ENCODE measurements around the genes SYNJ2 and EZR.

DNA sequence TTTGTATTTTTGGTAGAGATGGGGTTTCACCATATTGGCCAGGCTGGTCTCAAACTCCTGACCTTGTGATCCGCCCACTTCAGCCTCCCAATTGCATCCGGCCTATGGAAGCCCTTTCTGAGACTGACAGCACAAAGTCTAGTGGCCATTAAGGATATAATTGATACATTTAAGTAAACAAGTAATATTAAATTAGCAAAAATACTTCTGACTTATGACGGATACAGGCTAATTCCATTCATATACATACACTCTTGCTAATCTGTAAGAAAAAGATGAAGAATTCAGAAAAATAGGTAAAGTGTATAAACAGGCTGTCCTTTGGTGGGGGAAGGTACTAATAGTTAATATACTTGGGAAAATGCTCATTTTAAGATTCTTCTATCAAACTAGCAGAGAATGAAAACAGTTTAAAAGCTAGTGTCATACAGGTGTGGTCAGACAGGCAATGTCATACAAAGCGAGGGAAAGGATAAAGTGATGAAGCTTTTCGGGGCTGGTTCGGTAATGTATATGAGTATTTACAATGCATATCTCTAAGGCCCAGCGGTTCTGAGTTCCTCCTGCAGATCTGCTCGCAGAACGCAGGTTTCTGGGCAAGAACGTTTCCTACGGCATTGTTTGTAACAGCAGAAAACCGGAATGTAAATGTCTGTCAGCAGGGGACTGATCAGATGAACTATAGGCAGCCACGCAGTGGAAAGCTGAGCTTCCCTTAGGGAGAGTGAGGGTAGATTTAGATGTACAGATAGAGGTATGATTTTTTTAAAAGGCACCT lies 55.7 kb downstream of the SNX9 start:
- PRO-cap: no peak
- RAMPAGE, long total RNA: no peak

GRCh38 chr6:157889727-157890397 lies 66.8 kb downstream of the SNX9 start:
- PRO-cap: no peak
- RAMPAGE, long total RNA: no peak

DNA sequence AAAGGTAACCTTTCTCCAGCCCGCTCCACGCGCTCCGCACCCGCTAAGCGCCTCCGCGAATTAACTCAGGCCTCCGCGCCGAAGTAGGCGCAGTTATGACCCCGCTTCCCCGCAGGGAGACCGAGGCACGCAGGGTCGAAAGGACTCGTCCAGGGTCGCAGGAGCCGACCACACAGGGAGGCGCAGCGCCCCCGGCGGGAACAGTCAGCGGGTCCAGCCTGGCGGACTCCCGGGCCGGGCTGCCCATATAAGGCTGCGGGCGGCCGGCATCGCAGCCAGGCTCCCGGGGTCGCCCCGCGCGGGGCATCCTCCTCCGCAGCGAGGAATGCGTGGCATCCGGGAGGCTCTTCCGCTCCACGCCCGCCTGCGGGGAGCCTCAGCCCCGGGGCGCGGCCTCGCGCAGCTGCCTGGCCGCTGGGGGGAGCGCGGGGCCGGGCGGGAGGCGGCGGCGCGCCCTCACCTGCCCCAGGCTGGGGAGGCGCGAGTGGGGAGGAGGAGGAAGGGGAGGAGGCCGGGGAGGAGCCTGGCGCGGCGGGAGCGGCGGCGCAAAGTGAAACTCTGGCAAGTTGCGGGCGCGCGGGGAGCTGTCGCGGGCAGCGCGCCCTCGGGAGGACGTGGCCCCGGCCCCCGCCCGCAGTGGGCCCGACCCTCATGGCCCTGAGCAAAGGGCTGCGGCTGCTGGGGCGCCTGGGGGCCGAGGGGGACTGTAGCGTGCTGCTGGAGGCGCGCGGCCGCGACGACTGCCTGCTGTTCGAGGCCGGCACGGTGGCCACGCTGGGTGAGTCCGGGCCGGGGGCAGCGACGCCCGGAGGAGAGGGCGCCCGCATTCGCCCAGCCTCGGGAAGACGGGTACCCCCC lies at the start of gene SYNJ2:
SYNJ2 (plus strand) TSS at position 553 of the 858 bp plus-strand sequence.
- PRO-cap: unidirectional peak, plus-strand start at position 564 of the sequence
- RAMPAGE, long total RNA: no peak

GRCh38 chr6:158037643-158038089 lies 56.0 kb downstream of the SYNJ2 start:
- PRO-cap: no peak
- RAMPAGE, long total RNA: no peak

- PRO-cap: no peak
- RAMPAGE, long total RNA: no peak
These were observed 90.1 kb downstream of the SERAC1 start for GRCh38 chr6:158077865-158078451.

GRCh38 chr6:158087464-158087847 lies 80.6 kb downstream of the SERAC1 start:
- PRO-cap: no peak
- RAMPAGE, long total RNA: no peak

DNA sequence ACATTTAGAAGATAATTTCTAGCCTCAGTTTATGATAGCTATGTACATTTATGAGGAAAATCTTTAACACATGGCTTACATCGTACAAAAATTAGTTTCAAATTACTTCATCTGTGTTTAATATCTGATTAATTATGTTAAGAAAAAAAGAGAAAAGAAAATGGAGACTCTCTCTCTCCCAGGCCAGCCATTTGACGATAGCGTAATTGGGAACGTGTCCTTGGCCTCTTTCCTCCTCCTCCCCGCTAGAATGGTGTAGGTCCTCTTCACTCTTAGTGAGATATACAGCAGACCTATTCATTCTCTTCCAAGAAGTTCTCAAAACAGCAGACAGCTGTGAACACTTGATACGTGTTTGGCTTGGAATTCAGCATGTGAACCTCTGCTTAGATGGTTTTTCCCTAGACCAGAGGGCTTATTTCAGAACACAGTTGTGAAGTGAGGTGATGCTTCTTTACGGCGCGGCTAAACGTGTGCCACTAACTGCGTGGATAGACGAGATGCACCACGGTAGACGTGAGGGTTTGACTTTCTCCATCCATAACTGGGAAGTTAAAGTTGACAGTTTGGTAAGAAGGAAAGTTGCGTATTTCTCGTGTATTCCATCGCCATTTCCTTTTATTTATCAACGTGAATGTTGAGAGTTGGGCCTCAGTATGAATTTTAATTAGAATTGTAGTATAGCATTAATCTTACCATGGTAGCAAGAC lies 32.6 kb upstream of the TULP4 start:
- PRO-cap: no peak
- RAMPAGE, long total RNA: no peak

DNA sequence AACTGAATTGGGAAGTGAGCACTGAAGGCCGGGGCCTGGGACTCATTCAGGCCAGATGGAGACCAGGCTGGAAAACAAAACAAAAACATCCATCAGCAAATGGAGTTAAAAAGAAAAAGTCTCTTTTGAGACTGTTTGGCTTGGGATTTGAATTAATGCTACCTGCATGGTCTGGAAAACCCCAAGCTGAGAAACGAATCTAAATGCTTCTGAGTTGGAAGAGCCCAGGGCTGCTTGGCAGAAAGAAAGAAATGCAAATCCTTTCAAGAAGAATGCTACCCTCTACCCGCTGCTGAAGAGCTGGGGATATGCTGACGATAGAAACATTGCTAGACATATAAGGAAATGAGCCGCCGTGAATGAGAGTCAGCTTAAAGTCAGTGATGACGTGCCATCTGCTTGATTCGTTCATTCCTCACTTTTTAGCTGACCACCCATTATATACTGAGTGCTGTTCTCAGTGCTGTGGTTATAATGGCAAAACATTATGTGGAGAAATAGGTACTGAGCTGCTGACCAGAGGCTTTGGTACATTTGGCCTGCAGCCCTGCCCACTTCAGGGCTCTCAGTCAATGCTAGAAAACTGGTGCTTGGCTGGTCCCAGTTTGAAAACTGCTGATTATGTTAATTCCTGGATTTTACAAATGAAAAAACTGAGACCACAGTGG lies 28.0 kb upstream of the TULP4 start:
- PRO-cap: no peak
- RAMPAGE, long total RNA: no peak

DNA sequence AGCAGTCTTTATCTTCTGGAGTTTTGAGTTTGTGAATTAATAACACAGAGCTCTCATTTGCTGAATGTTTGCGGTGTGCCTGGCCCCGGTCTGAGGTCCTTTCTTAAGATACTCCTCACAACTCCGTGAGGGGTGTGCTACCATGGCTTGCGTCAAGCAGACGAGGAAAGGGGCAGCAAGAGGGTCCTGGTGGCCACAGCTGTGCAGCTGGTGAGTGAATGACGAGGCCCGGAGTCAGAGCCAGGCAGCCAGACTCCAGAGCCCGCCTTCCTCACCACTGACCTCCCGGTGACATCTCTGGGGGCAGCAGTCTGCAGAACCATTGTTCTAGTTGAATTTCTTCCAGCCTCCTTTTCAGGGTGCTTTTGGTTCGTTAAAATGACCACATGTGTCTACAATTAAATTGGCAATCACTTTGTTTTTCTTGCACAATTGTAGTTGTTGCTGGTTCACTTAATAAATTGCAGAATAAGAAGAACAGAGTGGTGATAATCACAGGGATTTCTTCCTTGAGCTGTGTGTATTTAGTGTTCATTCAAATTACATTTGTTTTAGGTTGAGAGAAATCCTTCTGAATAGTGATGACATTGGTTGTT lies 96.3 kb downstream of the TULP4 start:
- PRO-cap: no peak
- RAMPAGE, long total RNA: no peak

- PRO-cap: no peak
- RAMPAGE, long total RNA: no peak
These were observed 22.8 kb upstream of the TMEM181 start for GRCh38 chr6:158536892-158537638.

- PRO-cap: no peak
- RAMPAGE, long total RNA: no peak
These were observed 3.6 kb downstream of the TMEM181 start for GRCh38 chr6:158563469-158563892.

- PRO-cap: no peak
- RAMPAGE, long total RNA: no peak
These were observed 35.1 kb downstream of the DYNLT1 start for GRCh38 chr6:158609372-158609930.

DNA sequence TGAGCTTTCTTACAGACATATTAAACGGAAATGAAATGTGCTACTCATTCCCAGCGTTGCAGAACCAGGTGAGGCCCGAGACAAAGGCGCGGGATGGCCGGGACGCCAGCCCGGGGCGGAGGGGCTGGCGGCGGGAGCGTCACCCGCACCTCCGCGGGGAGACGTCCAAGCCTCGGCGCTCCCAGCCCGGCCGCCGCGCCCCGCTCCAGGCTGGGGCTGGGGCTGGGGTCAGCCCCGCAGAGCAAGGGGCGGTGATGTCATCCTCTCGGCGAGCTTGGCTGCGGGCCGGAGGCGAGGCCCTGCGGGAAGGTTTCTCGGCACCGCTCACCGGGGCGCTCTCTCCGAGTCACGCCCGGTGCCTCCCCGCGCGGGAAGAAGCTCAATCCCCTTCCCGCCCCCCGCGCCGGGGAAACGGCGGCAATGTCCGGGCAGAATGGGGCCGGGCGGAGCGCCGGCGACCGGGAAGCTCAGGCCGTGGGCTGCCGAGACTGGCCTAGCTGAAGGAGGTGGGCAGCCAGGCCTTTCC lies 396 bp downstream of the DYNLT1 start:
- PRO-cap: no peak
- RAMPAGE, long total RNA: no peak

DNA sequence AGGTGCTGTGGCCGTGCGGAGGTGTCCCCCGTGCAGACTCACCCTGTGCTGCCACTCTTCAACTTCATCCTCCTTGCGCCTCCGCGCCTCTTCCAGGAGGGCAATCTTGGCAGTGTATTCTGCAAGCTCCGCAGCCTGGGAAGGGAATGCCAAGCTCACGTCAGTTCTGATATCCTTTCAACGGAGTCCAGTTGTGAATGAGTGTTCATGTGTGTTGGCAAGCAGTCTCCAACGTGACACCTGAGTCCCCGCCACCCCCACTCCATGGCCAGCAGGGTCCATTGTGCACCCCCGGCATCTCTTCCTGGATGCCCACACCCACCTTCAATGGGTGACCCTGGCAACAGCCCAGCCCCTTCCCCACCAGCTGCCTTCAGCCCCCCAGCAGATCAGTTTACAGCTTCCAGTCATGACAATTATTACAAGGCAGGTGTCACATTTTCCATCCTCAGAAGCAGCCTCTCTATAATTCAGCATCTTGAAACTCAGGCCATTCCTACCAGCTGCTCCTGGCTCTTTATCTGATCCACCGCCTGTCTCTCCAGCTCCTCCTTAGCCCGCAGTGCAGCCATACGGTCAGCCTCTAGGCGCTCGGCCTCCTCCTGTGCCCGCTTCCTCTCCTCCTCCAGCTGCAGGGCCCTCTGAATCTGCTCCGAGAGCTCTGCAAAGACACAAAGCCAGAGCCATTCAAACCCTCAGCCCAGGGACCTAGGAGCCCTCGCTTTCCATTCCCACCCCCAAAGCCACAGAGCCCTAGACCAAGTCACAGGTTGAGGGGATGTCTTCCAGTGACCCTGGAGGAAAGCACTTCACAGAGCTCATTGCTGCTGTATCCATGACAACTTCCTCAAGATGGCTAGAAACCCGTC lies 49.6 kb downstream of the EZR start:
- PRO-cap: no peak
- RAMPAGE, long total RNA: no peak

- PRO-cap: no peak
- RAMPAGE, long total RNA: no peak
These were observed 46.3 kb downstream of the EZR start for GRCh38 chr6:158772539-158773634.

DNA sequence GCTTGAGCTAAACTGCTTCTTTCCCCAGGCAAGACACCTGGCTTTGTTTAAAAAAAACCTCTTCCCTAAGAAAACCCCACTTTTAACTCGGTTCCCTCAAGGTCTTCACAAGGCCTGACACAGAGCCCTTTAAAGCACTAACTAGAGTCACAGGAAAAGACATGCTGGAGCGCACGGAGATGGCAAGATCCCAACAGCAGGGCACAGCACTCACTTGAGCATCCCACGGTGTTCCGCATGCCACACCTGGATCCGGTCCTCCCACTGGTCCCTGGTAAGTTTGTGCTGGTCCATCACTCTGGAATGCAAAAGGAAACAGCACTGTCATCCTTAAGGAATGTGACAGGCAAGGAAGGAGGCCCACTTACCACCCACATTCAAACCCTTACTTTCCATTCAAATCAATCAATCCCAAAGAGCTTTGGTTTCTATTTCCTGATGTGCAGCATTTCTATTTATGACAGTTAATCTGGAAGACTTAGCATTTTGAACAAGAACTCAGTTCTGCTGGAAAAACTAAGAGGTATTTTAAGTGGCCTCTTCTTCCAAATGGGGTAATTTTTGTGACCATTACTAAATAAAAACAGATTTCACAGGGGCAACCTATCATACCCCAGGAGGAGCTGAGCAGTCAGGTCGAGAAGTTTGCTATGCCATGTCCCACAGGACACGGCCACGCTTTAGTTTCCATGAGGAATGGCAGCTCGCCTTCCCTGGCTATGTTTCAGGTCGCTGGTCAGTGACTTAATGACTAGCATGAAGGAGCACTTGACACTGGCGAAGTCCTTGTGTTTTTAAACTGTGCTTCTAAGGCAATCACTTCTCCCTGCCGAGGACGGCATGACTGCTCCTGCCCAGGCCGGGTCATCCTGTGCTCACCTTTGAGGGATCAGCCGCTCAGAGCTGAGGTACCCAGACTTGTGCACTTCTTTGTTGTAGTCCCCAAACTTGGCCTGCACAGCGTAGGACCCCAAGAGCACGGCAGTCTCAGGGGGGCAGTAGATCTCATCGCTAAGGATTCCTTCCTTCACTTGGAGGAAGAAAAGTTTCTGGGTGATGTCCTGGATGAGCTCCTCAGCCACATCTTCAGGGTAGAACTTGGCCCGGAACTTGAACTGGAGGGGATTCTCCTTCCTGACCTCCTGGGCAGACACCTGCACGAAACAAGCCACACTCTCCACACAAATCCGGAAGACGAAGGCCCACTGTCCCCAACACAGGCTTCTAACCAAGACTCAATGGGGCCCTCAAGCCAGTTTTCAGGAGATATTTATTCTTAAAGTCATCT lies 34.3 kb downstream of the EZR start:
- PRO-cap: no peak
- RAMPAGE, long total RNA: no peak

DNA sequence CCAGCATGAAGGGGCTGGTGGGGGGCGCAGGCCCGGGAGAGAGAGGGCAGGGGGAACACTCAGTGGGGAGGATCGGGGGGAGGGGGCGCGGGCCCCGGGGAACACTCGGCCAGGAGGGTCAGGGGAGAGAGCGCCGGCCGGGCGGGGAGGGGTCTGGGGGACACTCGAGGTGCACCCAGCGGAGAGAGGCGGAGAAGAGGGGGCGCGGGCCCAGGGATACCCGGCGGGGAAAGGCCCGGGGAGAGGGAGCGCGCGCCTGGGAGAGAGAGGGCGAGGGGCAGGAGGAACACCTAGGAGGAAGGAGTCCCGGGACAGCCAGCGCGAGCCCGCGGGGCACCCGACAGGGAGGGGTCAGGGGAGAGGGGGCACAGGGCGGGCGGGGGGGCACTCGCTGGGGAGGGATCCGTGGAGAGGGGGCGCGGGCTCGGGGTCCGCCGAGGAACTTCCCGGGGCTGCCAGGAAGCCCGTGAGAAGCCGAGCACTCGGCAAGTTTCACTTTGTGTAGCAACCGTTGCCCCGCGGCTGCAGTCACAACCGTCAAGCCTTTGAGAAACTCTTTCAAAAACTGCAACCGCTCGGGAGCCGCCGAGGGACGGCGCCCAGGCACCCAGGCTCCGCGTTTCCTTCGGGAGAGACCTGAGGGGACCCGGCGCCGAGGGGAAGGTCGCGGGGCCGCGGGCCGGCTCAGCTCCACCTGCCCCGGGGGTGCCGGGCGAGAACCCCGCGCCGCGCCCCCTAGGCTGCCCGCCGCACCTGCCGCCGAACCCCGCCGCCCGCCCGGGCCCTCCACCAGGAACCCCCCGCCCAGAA lies 490 bp downstream of the EZR start:
- PRO-cap: no peak
- RAMPAGE, long total RNA: no peak

DNA sequence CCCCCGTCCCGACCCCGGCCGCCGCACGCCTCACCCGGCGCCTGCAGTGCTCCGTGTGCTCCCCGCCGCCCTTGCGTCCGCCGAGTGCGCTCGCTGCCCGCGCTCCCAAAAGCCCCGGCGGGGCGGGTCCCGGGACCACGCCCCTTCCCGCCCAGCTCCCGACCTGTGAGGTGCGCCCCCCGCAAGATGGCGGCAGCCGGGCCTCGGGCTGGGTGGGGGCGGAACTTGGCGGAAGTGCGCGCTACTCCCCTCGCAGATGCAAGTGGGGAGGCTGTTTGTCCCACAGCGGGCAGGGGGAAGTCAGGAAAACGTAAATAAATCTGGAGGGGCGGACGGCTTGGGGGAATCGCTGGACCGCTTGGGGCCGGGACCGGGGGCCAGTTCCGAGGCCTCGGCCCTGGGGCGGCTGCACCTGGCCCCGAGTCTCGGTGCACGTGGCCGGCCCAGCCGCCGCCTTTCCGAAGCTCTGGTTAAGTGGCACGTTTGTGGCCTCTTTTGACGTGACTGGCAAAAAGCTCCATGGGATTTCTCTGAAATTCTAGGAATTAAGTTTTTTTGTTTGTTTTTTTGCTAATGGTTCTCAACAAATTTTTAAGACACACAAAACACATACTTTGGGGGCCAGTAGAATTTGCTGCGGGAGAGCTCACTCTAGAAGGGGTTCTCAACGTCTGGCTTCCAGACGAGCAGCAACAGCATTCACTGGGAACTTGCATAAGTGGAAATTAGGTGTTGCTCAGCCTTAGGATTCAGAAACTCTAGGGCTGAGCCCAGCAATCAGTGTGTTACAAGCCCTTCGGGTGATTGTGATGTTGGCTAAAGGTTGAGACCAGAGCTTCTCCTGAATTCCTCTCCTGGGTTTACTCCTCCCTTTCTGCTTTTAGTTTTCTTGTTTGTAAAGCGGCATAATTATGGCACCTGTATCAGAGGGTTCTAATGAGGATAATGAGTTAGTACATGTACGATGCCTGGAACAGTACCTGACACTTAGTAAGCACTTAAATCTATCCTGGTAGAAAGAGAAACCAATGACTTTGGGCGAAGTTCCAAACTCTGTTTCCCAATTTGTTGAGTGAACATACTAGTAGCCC lies at the start of gene EZR:
EZR (minus strand) TSS at position 86 of the 1,091 bp plus-strand sequence.
- PRO-cap: unidirectional peak, minus-strand start at position 82 of the sequence
- RAMPAGE, long total RNA: no peak

- PRO-cap: no peak
- RAMPAGE, long total RNA: no peak
These were observed 16.5 kb upstream of the EZR start for GRCh38 chr6:158835486-158836210.

DNA sequence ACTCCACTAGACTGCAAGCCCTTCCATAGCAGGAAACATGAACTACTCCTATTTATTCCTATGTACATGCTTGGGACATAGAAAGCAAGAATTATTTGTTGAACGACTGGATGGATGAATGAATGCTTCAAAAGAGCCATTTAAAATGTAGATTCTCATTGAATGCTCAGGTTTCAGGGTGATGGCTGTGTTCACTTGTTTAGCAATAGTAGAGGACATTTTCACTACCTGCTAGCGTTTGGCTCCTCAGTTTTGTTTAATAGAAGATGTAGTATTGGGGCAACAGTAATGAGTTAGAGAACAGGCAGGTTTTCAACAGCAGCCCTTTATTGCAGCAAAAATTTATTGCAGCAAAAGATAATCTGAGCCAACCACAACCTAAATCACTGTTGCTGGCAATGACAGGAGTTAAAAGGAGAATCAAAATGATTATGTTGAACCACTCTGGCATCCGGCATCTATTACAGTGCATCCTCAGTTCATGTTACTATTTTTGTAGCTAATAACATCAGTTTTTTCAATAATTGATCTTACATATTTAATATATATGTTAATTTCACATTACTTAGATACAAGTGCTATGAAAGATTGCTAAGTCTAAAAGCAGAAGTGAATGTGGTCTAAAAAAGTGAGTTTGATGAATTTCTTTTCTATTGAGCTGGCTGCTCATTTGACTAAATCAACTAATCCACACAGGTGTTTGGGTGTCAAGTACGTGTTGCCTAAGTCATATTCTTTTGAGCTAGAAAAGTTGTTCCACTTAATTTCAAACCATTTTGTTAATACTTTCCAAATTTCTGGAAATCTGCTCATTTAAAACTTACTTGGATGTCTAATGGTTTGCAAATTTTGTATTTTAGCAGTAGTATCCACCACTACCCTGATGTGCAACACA lies 46.4 kb upstream of the EZR start:
- PRO-cap: no peak
- RAMPAGE, long total RNA: no peak

All from spinal cord (tissue), 3 donors.